Lower leg skin (tissue), 2 donors: ENCODE data around the genes ISG15 and RNF223.

DNA sequence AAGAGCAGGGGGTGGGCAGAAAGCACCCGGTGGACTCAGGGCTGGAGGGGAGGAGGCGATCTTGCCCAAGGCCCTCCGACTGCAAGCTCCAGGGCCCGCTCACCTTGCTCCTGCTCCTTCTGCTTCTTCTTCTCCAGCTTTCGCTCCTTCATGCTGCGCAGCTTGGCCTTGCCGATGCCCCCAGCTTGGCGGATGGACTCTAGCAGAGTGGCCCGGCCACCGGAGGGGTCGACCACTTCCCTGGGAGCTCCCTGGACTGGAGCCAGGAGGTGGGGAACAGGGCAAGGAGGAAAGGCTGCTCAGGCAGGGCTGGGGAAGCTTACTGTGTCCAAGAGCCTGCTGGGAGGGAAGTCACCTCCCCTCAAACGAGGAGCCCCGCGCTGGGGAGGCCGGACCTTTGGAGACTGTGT, 121.0 kb downstream of the OR4F5 start:
- PRO-cap = no peak
- RAMPAGE, long total RNA, 2 experiments = no peak in any of the 2 experiments

DNA sequence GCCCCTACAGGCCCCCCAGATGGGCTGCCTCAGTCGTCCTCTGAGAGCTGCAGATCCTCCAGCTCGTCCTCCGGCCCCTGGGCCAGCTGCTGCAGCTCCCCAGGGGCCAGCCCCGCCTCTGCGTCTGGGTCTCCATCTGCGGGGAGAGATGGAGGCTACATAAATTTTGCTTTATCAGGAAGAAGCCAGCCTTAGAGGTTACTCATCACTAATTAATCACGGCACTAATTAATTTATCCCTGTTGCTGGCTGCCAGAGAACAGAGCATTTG, 14.5 kb downstream of the NOC2L start:
- PRO-cap = no peak
- RAMPAGE, long total RNA, 2 experiments = no peak in any of the 2 experiments

DNA sequence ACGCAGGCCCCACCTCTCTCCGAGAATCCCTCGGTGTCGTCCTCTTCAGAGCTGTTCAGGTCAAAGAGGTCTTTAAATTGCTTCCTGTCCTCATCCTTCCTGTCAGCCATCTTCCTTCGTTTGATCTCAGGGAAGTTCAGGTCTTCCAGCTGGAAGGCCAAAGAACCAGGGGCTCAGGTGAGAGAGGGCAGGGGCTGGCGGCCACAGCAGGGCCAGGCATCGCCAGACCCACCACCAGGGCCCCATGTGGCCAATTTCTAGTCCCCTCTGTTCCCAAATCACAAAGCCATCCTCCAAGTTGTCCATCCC, 13.6 kb downstream of the NOC2L start:
- PRO-cap = no peak
- RAMPAGE, long total RNA, 2 experiments = no peak in any of the 2 experiments

- PRO-cap = bidirectional peak, plus-strand start at chr1:1013491, minus-strand start at chr1:1013345
- RAMPAGE, long total RNA, 2 experiments = start-site peak on the plus strand in 1 of 2 experiments, at chr1:1013467-1013497 at its widest, 18 reads per replicate
Measured at GRCh38 chr1:1012512-1013762, at the start of gene ISG15. Gene ISG15 (plus strand): TSS chr1:1013497.

DNA sequence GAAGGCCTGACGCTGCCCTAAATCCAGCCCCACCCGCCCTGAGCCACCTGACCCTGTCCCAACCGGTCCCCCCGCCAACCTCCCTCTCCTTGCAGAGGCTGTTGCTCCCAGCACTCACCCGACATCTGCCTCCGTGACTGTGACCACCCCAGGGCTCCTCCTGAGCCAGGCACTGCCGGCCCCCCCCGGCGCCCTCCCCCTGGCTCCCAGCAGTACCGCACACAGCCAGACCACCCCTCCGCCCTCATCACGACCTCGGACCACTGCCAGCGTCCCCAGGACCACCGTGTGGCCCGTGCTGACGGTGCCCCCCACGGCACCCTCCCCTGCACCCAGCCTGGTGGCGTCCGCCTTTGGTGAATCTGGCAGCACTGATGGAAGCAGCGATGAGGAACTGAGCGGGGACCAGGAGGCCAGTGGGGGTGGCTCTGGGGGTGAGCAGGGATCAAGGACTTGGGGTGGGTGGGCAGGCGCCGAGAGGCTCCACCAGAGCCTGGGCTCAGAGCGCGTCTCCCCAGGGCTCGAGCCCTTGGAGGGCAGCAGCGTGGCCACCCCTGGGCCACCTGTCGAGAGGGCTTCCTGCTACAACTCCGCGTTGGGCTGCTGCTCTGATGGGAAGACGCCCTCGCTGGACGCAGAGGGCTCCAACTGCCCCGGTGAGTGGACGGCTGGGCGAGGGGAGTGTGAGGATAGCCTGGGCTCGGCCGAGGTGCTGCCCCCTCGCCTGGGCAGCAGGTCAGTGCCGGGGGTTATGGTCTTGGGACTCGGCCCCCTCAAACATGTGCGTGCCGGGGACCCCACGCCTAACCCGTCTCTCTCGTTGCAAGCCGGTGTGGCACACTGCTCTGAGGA, 26.6 kb downstream of the AGRN start:
- PRO-cap = no peak
- RAMPAGE, long total RNA, 2 experiments = no peak in any of the 2 experiments

DNA sequence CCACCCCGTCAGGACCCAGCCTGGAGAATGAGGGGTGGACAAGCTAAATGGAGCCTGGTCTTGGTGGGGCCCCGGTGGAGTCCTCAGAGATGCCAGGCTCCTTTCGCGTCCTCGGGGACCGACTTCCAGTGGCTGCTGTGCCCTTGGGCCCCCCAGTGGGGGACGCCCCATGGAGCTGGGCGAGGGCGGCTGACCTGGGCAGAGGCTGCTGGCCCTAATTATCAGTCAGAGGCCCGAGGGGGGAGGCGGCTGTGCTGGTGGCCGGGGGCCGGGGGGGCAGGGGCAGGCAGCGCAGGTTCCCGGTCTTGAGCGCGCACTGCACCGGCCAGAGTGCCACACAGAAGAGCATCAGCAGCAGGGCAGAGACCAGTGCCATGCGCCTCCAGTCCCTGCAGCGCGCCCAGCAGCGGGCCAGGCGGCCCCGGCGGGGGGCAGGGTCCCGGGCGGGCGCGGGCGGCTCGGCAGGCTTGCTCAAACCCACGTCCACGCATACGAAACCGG, 2.5 kb downstream of the RNF223 start:
- PRO-cap = no peak
- RAMPAGE, long total RNA, 2 experiments = no peak in any of the 2 experiments

GRCh38 chr1:1073235-1074646, at the start of gene RNF223:
Gene RNF223 (minus strand): TSS chr1:1074306.
- PRO-cap = unidirectional peak, minus-strand start at chr1:1074283
- RAMPAGE, long total RNA, 2 experiments = start-site peak on the minus strand in 1 of 2 experiments, at chr1:1073687-1074227 at its widest, 9 to 21 reads per replicate

DNA sequence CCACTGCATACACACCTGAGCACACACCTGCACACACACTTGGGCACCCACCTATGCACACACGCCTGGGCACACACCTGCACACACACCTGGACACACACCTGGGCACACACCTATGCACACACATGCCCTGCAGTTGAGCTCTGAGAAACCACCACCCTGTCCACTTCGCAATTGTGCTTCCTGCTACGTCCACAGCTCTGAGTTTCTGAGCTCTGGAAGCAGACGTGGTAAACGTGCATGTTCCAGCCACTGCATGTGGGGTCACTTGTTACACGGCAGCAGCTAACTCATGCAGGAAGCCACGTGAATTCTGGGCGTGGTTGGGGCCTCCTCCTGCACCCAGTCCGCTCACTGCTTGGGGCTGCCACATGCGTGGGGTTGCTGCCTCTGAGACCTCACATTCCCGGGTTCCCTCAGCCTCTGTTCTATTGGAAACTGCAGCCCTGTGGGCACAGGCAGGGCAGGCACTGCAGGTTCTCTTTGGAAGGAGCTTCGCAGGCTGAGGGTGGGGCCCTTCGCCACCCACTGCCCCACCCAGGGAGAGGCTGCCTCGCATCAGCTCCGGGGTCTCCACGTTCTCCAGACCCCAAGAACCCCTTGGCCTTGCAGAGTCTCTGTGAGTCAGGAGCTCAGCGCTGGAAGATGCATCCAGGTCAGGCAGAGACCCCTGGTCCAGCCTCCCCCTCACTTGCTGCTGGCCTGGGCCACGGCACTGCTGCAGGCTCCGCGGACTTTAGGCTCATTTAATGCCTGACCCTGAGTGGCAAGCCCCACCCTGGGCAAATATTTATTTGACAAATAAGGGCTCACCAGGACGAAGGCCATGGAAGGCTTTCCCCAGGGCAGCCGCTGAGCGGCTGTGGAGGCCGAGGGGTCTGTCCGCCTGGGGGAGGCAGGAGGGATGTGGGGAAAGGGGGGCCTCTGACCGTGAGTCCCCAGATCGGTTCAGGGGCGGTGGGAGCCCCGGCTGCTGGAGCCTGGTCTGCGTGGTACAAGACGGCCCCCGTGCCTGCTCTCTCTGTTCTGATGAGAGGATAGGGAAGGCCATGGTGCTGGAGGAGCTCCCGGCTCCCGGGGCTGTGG, 8.6 kb upstream of the C1orf159 start:
- PRO-cap = no peak
- RAMPAGE, long total RNA, 2 experiments = no peak in any of the 2 experiments

- PRO-cap = no peak
- RAMPAGE, long total RNA, 2 experiments = no peak in any of the 2 experiments
Measured at GRCh38 chr1:1182806-1183247, 9.1 kb downstream of the TTLL10 start.

DNA sequence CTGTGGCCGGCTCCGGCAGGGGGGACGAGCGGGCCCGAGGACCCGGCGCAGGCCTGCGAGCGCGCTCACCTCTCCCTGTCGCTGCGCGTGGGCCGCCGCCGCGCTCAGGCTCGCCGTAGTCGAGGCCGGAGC, 191 bp downstream of the UBE2J2 start:
- PRO-cap = no peak
- RAMPAGE, long total RNA, 2 experiments = no peak in any of the 2 experiments

DNA sequence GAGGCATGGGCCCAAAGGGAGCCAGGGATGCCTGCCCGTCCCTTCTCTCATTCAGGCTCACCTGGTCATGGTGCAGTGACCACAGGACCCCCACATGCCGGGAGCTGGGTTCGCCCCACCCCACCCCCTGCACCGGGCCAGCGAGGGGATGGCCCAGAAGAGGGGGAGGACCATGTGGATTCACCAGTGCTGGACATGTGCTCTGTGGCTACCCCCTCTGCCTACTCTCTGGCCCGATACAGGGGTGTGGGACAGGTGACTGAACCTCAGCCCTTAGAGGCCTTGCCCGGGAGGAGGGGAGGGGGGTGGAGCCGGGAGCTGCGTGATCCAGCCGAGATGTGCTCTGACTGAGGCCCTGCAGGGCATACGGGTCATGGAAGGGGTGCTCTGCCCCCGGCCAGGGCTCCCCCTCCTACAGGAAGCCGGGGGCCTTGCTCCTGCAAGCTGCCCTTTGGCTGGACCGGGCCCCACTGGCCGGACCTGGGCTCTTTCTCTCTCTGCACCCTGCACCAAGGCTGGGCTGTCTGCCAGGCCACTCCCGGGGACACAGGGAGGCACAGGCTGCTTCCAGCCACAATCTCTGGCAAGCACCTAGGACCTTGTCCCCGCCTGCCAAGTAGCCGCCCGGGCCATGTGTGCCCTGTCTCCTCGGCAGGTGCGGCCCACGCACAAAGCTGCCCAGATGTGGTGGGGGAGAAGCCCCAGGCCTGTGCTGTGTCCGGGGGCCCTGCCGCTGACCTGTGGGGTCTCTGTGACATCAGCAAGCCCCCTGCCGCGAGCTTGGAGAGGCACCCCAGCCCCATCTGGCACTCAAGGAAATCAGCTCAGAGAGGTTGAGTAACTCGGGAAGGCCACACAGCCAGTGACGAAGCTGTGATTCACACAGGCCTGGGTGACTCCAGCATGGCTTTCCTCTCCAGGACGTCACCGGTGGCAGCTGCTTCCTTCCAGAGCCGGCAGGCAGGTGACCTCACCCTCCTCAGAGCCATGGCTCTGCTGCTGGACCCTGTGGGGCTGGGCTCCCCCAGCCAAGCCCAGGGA, 1.4 kb downstream of the SCNN1D start:
- PRO-cap = no peak
- RAMPAGE, long total RNA, 2 experiments = no peak in any of the 2 experiments

DNA sequence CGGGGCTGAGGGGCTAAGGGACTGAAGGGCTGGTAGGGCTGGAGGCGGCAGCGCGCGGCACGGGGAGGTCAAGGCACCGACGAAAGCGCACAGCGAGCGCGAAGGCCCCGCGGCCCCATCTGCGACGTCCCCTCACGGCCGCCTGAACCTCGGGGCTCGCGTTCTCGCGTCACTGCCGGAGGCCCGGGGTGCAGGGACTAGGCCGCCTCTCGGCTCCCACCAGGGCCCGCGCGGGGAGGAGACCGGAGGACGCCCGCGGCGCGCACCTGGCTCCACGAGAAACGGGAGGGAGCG, 294 bp downstream of the INTS11 start:
- PRO-cap = no peak
- RAMPAGE, long total RNA, 2 experiments = no peak in any of the 2 experiments

GRCh38 chr1:1337831-1338240, 6.8 kb downstream of the TAS1R3 start:
- PRO-cap = unidirectional peak, plus-strand start at chr1:1337930
- RAMPAGE, long total RNA, 2 experiments = no peak in any of the 2 experiments

GRCh38 chr1:1352658-1353453, 3.6 kb upstream of the DVL1 start:
- PRO-cap = no peak
- RAMPAGE, long total RNA, 2 experiments = no peak in any of the 2 experiments

DNA sequence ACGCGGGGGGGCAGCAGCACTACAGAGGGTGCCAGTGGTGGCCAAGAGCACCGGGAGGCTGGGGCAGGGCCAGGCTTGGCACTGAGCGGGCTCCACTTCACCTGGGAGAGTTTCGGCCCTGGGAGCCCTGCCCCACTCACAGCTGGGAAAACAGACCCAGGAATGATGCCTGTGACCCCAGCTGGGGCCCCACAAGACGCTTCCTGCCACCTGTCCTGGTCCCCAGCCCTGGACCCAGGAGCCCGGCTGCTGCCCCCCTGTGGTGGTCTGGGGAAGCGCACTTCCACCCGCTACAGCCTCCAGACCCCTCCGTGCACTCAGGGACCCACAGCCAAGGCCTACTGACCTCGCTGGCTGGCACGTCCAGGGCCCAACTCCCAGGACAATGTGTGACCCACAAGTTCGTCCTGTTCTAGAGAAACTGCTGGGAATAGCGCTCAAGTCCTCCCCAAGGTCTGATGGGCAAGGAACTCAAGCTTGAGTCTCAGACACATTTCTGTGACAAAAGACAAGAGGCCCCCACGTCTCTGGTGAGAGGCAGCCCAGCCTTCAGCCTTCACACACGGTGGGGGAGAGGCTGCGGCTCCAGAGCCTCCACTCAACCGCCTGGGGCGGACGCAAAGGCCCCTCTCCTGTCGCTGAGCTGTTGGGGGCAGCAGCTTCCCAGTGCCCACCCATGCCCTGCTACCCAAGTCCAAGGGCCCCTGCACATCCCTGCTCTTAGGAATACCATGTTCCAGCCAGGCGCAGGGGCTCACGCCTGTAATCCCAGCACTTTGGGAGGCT, 2.8 kb downstream of the AURKAIP1 start:
- PRO-cap = no peak
- RAMPAGE, long total RNA, 2 experiments = no peak in any of the 2 experiments

DNA sequence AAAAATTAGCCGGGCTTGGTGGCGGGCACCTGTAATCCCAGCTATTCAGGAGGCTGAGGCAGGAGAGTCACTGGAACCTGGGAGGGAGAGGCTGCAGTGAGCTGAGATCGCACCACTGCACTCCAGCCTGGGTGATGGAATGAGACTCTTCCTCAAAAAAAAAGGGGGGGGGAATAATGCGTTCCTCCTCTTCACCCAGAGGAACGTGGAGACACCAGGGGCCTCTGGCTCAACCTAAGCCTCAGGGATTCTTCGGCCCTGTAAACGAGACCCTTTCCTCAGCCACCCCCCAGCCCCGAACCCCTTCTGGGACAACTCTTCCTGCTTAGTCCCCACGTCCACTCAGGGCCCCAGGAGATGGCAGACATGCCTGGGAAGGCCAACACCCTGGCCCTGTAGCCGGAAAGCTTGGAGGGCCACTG, 2.2 kb downstream of the AURKAIP1 start:
- PRO-cap = no peak
- RAMPAGE, long total RNA, 2 experiments = no peak in any of the 2 experiments

DNA sequence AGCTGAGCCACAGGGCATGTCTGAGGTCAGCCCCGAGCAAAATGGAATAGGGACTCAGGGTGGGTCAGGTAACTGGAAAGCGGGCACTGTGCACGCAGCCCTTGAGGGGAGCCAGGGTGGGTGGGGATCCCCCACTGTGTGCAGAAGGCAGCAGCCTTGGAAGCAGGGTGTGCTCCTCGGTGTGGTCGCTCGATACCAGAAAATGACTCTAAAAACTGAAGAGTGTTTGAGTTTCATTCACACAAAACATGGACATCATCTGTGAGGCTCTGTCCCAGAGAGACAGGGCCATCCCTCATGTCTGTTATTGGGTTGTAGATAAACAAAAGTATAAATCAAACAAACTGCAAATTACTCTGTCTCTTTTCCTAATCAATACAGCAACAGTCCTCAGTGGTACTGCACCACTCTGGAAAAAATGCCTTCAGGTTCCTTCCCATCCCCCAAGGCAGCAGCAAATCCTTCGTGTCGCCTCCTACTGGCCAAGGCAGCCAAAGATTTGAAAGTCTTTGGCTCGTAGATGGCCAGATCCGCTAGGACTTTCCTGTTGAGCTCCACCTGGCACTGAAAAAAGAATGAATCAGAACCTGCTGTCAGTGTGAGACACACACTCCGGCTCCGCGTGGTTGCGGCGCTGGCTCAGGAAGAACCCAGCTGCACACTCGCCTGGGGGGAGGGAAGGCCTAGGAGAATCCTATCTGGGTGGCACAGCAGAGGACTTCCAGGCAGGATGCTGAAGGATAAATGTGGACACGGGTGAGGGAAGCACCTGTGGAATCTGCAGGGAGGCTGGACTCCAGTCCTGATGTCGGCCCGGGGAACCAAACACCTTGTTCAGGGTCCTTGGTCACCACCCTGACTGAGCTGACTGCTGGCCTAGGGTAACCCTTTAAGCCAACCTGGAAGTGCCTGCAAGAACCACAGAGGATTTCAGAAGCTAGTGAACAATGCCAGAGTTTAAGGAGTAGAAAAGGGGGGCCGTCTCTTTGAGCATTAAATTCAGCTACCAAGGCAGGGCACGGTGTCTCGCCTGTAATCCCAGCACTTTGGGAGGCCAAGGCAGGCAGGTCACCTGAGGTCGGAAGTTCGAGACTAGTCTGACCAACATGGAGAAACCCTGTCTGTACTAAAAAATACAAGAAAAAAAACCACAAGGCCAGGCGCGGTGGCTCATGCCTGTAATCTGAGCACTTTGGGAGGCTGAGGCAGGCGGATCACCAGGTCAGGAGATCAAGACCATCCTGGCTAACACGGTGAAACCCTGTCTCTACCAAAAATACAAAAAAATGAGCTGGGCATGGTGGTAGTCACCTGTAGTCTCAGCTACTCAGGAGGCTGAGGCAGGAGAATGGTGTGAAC, 3.0 kb upstream of the CCNL2 start:
- PRO-cap = no peak
- RAMPAGE, long total RNA, 2 experiments = no peak in any of the 2 experiments

DNA sequence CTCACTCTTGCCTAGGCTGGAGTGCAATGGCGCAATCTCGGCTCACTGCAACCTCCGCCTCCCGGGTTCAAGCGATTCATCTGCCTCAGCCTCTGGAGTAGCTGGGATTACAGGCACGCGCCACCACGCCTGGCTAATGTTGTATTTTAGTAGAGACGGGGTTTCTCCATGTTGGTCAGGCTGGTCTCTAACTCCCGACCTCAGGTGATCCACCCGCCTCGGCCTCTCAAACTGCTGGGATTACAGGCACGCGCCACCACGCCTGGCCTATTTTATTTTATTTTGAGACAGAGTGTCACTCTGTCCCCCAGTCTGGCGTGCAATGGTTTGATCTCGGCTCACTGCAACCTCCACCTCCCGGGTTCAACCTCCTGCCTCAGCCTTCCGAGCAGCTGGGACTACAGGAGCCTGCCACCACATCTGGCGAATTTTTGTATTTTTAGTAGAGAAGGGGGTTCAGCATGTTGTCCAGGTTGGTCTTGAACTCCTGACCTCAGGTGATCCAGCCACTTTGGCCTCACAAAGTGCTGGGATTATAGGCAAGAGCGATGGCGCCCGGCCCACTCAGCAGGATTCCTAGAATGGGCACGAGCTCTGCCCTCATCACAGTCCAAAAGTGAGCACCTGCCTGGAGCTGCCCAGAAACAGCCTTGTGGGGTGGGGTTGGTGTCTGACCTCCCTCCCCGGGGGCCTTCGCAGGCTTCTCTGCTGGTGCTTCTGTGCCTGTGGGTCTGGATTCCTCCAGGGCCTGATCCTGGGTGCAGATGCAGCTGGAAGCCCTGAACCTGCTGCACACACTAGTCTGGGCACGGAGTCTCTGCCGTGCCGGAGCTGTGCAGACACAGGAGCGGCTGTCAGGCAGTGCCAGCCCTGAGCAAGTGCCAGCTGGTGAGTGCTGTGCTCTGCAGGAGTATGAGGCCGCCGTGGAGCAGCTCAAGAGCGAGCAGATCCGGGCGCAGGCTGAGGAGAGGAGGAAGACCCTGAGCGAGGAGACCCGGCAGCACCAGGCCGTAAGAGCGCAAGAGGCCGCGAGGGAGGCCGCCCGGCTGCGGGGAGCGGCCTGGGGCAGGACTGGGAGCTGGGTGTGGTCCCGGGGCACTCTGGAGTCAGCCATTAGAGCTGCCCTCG, 6.5 kb downstream of the ATAD3B start:
- PRO-cap = no peak
- RAMPAGE, long total RNA, 2 experiments = no peak in any of the 2 experiments

GRCh38 chr1:1533995-1534604, 6.3 kb downstream of the TMEM240 start:
- PRO-cap = no peak
- RAMPAGE, long total RNA, 2 experiments = no peak in any of the 2 experiments

- PRO-cap = no peak
- RAMPAGE, long total RNA, 2 experiments = no peak in any of the 2 experiments
Measured at GRCh38 chr1:1558156-1559348, 16.1 kb downstream of the SSU72 start.